Melanocyte of skin (primary cell): ENCODE measurements around a stretch of chr13.

- CAGE, long polyA plus RNA, 2 experiments: no peak in any of the 2 experiments
Measured at GRCh38 chr13:40353089-40353562, 313.3 kb downstream of the FOXO1 start.

DNA sequence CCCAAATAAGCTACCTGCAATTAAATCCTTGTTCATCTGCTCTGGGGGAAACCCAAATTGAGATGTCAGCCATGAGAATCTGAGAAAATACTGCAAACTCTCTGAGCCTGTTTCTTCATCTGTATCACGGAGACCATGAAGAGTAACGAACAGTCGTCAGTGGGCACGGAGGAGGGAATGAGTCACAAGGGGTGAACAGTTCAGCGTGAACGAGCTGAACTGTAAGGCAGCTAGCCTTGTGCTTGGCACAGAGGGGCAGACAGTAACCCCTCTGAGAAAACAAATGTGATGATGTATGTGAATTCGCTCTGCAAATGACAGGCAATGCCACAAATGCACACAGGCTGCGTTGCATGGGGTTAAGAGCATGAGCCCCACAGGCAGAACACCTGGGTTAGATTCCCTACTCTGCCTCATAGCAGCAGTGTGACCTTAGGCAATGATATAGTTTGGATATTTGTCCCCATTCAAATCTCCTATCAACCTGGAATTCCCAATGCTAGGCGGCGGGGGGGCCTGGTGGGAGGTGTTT is 288.6 kb downstream of the FOXO1 start:
- CAGE, long polyA plus RNA, 2 experiments: no peak in any of the 2 experiments

GRCh38 chr13:40438634-40439917 is 227.4 kb downstream of the FOXO1 start:
- CAGE, long polyA plus RNA, 2 experiments: no peak in any of the 2 experiments

GRCh38 chr13:40445442-40446138 is 220.9 kb downstream of the FOXO1 start:
- CAGE, long polyA plus RNA, 2 experiments: no peak in any of the 2 experiments

GRCh38 chr13:40480802-40481597 is 185.4 kb downstream of the FOXO1 start:
- CAGE, long polyA plus RNA, 2 experiments: no peak in any of the 2 experiments

DNA sequence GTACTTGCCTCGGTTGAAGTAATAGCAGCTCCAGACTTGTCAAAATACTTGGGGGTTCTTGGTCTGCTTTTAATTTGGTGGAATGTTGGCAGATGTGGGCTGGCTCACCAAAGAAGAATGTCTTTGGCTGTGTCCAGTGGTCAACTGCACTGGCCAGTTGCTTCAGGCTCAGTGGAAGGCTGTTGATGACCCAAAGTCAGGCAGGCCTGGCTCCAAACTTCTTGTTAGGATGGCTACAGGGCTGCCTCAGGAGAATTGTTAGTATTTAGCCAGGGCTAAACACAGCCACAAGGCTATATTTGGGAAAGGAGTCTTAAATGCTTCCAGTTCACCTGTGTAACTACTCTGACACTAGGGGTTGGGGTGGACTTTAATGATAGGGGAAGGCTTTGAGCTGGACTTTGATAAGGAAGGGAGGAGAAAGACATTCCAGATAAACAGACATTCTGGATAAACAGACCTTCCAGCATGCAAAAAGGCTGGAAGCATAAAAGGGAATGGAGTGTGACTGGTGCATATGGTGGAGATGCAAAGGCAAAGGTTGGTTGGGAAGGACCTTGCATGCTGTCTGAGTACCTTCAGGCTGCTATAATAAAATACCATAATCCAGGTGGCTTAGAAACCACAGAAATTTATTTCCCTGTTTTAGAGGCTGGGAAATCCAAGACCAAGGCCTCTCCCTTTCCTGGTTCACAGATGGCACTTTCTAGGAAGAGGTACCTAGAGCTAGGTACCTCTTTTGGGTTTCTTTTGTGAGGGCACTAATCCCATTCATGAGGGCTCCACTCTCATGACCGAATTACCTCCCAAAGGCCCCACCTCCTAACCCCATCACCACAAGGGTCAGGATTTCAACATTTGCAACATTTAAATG is 116.7 kb downstream of the FOXO1 start:
- CAGE, long polyA plus RNA, 2 experiments: no peak in any of the 2 experiments

DNA sequence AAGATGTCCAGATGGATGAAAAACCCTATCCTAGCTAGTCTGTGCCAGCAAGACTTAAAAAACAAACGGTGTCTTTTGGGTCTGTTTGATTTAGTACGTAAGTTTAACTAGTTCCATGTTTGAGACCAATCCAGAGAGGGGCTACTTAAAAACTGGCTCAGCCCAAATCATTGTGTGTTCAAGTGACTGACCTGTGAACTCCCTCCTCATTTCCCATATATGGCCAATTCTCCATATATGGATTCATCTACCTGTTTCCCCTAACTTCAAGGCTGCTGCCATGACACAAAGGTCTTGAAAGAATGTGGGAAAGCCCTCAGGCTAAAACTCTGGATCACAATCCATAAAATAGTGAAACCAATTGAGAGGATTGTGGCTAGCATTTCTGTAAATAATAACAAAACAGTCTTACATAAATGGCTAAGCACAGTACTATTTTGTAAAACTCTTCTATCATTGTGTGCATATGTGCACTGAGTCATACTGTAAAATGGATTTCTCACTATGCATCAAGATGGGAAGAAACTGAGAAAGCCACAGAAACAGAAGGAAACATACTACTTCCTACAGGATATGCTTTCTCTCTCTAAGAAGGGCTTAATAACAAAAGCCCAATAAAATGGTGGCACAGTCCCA is 80.5 kb downstream of the FOXO1 start:
- CAGE, long polyA plus RNA, 2 experiments: no peak in any of the 2 experiments

DNA sequence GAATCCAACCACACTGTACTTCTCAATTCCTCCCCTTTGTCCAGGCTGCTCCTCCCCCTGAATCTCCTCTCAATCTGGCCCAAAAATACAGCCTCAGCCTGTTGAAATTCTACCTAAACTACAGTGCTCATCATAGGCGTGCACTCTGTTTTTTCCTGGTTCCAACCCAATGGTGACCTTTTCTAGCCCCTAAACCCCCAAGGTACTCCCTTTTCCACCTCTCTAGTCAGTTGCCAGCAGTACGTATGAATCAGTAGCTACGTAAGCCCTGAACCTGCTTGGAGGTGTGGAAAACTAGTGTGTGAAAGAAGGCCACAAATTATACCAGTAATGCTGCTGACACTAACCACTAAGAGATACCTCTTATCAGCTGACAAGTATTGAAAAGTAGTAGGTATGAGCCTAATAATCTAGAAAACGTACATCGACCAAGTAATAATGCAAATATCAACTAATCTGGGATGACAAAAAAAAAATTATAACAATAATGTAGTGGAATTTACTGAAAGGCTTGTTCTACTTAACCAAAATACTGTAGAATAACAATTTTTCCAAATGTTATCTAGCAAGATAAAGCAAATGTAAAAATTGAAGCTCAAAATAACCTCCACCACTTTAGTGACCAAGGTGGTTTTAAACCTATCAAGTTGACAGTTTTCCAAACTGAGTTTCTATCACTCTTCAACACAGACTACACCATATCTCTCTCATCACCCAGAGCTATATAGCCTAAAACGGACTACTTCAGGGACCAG is 60.7 kb downstream of the FOXO1 start:
- CAGE, long polyA plus RNA, 2 experiments: no peak in any of the 2 experiments

DNA sequence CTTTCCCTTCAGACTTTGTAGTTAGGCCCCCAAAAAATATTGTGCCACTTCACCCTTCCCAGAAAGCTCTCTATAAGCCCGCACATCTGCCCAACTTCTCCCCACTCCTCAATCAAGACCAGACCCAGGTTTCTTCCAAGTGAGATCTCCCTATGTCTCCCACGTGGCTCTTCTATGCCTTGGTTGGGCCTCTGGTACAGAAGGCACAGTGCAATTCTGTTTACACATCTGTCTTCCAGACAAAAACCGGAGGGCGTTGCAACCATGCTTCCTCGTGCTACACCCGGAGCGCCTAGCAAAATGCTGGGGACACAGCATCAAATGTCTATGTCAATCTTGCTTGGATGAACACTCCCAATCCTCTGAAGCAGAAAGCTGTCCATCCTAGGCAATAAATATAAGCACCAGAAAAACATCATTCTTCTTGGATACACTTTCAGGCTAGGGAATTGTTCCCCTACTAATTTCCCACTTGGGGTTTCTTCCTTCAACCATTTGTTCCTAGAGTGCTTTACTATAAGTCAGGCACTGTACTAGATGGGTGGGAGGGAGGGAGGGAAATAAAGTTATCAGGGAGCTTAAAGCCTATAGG is 59.4 kb downstream of the FOXO1 start:
- CAGE, long polyA plus RNA, 2 experiments: no peak in any of the 2 experiments

DNA sequence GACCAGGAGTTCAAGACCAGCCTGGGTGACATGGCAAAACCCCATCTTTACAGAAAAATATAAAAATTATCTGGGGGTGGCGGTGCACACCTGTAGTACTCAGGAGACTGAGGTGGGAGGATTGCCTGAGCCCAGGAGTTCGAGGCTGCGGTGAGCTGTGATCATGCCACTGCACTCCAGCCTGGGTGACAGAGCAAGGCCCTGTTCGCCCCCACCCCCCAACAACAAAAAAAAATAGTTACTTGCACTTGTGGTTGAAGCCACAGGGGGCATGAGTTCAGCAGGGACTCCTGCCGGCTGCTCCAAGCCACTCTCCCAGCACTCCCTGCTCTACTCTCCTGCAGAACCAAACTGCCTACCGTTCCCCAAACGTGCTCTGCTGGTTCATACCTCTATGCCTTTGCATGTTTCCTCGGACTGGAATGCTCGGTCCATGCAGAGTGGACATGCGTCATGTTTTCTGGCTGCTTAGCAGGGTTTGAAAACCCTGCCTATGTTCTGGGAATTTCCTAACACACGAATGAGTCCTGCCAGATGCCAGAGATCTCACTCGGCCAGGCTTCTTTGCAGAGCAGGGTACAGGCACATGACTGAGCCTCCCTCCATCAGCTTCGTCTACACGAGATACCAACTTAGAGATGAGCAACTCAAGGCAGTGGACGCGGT is 8.6 kb upstream of the SLC25A15 start:
- CAGE, long polyA plus RNA, 2 experiments: no peak in any of the 2 experiments

DNA sequence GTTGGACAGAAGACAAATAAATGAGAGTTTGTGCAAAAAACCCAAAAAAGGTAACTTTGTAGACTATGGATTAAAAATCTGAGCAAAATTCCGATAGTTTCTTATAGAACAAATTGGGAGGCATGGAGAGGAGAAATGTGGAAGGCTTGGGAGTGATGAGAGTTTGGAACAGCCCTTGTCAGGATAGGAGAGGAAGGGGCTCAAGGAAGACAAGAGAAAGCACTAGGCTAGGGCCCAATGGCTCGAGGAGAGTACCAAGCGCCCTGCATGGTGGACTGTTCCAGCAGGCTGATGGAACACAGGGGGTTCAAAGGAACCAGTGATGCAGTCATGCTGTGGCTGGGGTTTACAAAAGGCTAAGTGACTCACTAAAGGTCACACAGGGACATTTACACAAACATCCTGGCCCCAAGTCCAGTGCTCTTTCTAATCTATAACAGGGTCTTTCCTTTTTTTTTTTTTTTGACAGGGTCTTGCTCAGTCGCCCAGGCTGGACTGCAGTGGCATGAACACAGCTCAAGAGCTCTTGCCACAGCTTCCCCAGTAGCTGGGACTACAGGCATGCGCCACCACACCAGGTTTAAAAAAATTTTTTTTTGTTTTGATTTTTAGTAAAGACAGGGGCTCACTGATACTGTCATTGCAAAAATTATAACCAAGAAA is 2.9 kb upstream of the SLC25A15 start:
- CAGE, long polyA plus RNA, 2 experiments: no peak in any of the 2 experiments

DNA sequence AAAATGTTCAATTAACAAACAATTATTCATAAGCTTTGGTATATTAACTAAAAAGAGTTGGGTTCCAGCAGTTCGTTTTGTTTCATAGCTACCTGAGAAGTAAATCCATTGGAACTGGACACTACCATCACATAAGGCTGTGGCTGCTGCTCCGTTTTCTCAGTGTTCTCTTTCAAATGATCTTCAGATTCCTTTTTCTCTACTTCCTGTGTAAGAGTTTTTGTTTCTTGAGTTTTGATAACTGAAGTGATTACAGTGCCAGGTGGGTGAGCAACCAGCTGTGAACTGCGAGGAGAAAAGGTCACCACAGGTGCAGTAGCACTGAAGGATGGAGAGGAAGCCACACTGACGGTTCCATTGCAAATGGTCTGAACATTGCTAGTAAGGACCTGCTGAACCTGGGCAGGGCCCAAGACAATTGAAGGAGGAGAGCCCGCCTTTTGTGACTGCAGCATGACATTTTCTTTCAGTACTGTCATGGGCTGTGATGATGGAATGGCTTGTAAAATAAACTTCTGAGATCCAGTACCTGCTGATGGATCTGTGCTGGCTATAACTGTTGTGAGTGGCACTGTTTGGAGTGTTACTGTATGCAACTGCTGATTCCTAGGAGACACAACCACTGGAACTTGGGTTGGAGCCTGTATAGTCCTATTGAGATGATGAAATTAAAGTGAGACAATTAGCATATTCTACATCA is 85.6 kb downstream of the ELF1 start:
- CAGE, long polyA plus RNA, 2 experiments: no peak in any of the 2 experiments

DNA sequence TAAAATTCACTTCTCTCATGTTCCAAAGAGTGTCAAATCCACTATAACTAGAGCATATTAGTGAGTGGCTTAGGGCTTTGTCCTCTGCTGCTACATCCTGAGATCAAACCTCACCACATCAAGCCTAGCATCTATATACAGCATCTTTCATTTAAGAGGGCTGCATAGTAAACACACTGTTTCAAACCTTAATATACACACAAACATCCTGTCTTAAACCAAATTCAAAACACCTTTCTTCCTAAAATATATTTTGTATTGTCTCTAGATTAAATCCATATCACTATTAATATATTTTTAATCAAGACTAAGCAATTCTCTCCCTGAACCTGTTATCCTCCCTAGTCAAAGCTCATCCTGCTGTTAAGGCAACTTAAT is 38.6 kb downstream of the ELF1 start:
- CAGE, long polyA plus RNA, 2 experiments: no peak in any of the 2 experiments

DNA sequence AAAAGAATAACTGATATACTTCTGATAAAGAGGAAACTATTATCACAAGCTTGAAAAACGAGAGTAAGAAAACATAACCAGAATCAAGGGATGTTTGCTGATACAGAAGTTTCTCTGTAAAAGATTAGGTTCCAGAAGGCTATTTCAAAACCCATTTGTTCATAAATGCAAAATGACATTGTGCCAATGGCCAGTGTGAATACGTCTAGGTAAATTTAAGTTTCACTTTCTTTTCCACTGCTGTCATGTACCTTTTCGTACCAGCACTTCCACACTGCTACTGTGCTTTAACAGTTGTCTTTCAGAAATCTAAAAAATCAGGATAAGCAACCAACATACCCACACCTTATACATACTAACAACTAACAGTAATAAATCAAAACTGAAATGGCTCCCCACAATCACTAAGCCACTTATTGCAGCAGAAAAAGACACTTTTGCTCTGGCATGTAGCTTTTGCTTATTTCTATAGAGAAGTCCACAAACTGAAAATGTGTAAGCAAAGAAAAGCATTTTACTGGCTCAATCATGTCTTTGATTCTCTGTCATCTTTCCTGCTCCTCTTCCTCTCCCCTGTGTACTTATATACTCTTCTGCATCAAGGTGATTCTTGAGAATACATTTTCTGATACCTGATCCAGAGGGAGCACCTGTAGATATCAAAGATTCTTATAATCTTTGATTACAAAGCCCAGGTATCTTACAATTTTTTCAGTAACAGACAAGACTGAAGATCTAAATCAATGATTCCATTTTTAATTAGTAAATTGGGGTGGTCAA is 34.3 kb downstream of the ELF1 start:
- CAGE, long polyA plus RNA, 2 experiments: no peak in any of the 2 experiments

DNA sequence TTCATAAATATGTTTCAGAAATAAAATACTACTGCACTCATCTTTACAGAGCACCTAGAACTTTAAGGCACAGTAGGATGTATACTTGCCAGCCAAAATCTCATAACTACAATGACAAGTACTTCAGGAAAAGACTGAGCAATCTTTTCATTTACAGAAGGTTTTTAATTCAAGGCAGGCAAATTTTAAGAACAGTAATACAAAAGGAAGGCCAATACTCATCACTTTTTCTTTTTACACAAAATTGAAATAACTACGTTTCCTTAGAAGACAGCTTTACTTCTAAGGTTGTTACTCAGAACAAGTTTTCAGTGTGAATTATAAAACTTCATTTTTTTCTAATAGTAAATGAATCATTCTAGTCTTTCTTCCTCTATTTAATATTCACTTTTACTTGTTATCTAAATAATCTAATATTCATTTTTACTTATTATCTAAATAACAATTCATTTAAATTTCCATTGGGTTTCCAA is 884 bp downstream of the ELF1 start:
- CAGE, long polyA plus RNA, 2 experiments: no peak in any of the 2 experiments

- CAGE, long polyA plus RNA, 2 experiments: no peak in any of the 2 experiments
Measured at GRCh38 chr13:41025251-41025733, 6.2 kb upstream of the ELF1 start.

GRCh38 chr13:41047378-41048200 is 13.7 kb upstream of the WBP4 start:
- CAGE, long polyA plus RNA, 2 experiments: no peak in any of the 2 experiments

DNA sequence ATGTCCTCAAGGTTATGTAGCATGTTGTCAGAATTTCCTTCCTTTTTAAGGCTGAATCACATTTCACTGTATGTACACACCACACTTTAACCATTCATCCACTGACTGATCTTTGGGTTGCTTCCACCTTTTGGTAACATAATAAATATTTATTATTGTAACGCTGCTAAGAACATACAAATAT is 11.1 kb upstream of the WBP4 start:
- CAGE, long polyA plus RNA, 2 experiments: no peak in any of the 2 experiments

GRCh38 chr13:41051293-41051757 is 10.0 kb upstream of the WBP4 start:
- CAGE, long polyA plus RNA, 2 experiments: no peak in any of the 2 experiments

DNA sequence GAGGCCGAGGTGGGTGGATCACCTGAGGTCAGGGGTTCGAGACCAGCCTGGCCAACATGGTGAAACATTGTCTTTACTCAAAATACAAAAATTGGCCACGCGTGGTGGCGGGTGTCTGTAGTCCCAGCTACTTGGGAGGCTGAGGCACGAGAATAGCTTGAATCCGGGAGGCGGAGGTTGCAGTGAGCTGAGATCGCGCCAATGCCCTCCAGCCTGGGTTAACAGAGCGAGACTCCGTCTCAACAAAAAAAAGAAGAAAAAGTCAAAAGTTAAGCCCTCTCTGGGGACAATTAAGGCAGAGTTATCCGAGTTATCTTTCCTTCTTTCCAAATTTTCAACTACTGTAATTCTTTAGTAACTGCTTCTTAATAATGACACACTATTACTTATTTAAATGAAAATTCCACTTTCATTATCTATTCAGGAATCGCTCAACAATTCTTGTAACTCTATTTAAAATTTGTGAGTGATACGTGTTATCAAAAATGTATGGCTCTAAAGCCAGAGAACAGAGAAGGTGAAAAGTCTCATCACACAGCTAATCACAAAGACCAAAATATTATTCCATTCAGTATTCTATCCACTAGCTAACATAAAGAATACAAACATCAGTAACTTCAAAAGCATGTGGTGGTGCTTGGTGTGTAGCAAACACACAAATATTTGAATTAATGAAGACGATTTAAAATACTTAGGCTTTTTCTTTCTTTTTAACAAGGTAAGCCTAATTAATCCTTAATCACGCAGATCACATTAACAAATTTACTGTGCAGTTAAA is 2.4 kb upstream of the WBP4 start:
- CAGE, long polyA plus RNA, 2 experiments: no peak in any of the 2 experiments